AG08470 (cell line): ENCODE measurements around a stretch of chr1.

GRCh38 chr1:15008776-15009620 is 144.5 kb upstream of the TMEM51 start:
- RRBS, result no CpG with 5 or more reads among the region's 18 CpGs

- RRBS, result no CpG with 5 or more reads among the region's 4 CpGs
These were observed 125.4 kb upstream of the TMEM51 start for GRCh38 chr1:15028243-15028509.

- RRBS, result no CpG with 5 or more reads among the region's 12 CpGs
These were observed 44.3 kb downstream of the TMEM51 start for GRCh38 chr1:15197636-15198403.

GRCh38 chr1:15206683-15207960 is 39.9 kb upstream of the FHAD1 start:
- RRBS, result no CpG with 5 or more reads among the region's 29 CpGs

GRCh38 chr1:15260623-15261228 is 13.7 kb downstream of the FHAD1 start:
- RRBS, result no CpG with 5 or more reads among the region's 8 CpGs

DNA sequence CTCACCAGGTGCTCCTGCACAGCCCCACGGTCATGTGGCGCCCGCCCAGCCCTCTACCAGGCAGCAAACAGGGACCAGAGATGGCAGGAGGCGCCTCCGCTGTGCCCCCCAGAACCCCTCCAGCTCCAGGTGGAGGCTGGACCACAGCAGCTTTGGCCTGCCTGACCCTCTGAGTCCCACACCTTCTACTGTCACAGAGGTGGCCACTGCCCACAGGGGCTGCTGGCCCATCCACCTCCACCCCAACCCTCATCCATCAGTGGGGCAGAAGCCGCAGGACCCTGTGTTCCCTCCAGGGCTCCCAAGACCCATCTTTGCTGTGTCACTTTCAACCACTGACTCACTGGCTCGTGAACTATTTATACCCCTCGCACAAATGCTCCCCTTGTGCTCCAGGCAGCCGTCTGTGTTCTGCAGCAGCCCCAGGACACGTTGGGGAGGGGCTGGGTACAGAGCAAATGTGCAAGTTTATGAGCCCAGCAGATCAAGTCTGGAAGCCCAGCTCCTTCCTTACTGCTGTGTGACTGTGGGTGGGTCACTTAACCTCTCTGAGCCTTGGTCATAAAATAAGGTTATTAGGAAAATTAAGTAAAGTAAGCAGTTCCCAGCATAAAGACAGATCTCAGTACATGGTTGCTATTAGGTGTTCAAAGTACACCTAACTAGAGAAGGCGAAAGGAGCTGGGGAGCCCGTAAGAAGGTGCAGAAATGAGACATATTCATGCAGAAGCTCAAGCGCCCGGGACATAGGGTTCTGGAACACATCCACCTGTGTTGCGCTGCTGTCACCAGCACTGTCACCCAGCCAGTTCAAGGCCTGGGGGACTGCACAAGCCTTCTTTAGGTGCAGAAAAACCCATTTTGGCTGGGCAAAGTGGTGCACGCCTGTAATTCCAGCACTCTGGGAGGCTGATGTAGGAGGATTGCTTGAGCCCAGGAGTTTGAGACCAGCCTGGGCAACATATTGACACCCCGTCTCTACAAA is 13.6 kb downstream of the EFHD2 start:
- RRBS, result no CpG with 5 or more reads among the region's 17 CpGs

GRCh38 chr1:15438590-15438861 is 283 bp downstream of the CTRC start:
- RRBS, result no CpG with 5 or more reads among the region's 4 CpGs

DNA sequence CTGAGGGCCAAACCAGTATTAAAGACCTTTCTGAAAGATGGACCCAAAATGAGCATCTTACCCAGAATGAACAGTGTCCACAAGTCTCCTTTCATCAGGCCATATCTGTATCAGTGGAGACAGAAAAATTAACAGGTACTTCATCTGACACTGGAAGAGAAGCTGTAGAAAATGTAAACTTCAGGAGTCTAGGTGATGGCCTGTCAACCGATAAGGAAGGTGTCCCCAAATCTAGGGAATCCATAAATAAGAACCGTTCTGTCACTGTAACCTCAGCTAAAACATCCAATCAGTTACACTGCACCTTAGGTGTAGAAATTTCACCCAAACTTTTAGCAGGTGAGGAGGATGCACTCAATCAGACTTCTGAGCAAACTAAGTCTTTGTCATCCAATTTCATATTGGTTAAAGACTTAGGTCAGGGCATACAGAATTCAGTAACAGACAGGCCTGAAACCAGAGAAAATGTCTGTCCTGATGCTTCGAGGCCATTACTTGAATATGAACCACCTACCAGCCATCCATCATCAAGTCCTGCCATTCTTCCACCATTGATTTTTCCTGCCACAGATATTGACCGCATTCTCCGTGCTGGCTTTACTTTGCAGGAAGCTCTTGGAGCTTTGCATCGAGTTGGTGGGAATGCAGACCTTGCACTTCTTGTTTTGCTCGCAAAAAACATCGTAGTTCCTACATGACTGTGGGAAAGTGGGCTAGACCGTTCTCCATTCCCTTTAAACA is 1.7 kb downstream of the RSC1A1 start:
- RRBS, result no CpG with 5 or more reads among the region's 9 CpGs

DNA sequence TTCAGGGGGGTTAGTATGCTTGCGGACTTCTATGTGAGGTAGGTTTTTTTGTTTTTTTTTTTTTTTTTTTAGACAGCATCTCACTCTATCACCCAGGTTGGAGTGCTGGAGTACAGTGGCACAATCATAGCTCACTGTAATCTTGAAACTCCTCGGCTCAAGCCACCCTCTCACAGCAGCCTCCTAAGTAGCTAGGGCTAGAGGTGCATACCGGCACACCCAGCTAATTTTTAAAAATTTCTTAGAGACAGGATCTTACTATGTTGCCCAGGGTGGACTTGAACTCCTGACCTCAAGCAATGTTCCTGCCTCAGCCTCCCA is 6.5 kb upstream of the PLEKHM2 start:
- RRBS, result no CpG with 5 or more reads among the region's 3 CpGs

DNA sequence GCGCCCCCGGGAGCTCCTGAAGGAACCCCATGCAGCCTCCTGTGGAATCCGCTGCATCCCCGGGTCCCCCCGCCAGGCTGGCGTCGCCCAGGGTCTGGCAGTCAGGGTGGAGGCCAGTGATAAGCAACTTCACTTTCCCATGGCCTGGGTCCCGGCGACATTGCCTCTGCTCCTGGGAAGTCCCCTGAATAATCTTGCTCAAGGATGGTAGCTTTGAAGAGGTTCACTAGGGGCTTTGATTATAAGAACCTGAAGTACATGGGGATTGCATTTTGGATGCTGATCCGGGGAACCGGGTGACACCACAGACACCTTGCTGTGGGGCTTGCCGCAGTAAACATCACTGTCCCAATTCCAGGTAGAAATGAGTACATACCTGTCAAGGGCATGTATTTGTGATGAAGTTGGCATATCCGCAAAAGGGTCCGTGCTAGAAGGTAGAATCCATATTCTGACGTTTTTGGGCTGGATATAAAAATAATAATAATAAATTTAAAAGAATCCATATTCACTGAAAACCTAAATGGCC is 866 bp downstream of the PLEKHM2 start:
- RRBS, result 2% methylated on average over 7 of the region's 15 CpGs

- RRBS, result no CpG with 5 or more reads among the region's 10 CpGs
These were observed 816 bp downstream of the SLC25A34 start for GRCh38 chr1:15736822-15737326.

DNA sequence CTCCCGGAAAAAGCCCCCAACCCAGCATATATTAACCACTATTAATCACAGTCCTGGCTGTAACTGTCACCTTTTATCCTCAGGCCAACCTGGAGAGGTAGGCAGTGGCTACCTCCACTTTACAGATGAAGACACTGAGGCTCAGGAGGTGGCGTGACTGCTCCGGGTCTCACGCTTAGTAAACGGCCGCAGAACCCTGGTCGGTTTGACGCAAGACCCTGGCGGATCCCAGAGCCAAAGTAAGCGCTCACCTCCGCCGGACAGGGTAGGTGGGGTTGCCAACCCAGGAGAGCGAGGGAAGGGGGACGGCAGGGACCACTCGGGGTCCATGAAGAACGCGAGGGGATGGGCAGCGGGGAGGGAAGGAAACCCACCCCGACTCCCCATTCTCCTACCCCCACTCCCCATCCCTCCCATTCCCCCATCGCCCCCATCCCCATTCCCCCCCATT is 479 bp upstream of the FBLIM1 start:
- RRBS, result 13% methylated on average over 8 of the region's 20 CpGs

GRCh38 chr1:15761564-15762160 is 3.1 kb downstream of the FBLIM1 start:
- RRBS, result no CpG with 5 or more reads among the region's 7 CpGs

DNA sequence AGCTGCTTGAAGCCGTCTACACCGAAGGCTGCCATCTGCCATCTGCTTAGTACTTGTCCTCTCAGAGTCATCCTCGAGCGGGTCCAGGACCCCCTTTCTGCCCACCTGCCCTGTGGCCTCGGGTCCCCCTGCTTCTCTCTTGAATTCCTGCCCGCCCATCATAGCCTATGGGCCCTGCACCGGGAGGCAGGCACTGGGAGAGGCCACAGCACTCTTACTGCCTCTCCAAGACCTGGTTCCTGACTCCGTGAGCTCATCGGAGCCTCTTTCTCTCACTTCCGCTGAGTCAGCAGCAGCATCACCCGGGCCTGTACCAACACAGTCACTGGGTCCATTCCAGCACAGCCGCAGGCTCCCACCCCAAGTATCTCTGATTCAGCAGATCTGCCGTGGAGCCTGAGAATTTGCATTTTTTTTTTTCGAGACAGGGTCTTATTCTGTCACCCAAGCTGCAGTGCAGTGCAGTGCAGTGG is 7.1 kb downstream of the FBLIM1 start:
- RRBS, result 58% methylated on average over 3 of the region's 14 CpGs

DNA sequence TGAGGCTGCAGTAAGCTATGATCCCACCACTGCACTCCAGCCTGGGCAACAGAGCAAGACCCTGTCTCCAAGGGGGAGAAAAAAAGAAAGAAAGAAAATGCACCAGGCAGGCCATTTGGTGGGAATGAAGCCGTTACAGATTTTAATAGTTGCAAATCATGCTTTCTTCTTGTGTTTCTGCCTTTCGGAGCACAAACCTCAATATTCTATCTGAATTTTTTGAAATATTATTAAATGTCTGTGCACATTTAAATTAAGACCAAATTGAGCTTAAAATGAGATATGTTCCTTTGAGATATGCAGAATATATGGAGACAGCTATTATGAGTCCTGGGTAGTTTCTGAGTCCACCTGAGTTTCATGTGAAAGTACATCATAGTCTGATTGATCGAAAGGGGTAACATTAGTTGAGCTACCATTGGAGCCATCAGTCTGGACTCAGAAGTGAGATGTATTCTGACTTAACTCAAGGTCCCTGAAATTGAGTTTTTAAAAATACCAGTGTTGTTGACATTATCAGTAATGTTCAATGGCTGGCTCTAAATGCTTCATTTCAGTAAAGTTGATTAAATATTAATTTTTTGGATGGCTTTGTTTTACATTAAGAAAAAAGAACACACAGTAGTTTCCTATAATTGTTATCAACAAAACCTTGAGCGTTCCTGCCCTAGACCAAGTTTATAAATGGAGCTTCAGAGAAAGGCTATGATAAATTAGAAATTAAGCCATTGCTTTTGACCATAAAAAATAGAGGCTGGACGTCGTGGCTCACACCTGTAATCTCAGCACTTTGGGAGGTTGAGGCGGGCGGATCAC is 61.9 kb downstream of the ZBTB17 start:
- RRBS, result no CpG with 5 or more reads among the region's 8 CpGs

- RRBS, result no CpG with 5 or more reads among the region's 16 CpGs
These were observed 47.9 kb downstream of the ZBTB17 start for GRCh38 chr1:15927882-15928439.

- RRBS, result no CpG with 5 or more reads among the region's 15 CpGs
These were observed 38.5 kb downstream of the ZBTB17 start for GRCh38 chr1:15937211-15937973.

GRCh38 chr1:15941981-15942755 is 33.7 kb downstream of the ZBTB17 start:
- RRBS, result 90% methylated on average over 3 of the region's 34 CpGs